Epithelial cell of prostate (primary cell): Measurements from ENCODE around the genes TNNC1 and MUSTN1.

DNA sequence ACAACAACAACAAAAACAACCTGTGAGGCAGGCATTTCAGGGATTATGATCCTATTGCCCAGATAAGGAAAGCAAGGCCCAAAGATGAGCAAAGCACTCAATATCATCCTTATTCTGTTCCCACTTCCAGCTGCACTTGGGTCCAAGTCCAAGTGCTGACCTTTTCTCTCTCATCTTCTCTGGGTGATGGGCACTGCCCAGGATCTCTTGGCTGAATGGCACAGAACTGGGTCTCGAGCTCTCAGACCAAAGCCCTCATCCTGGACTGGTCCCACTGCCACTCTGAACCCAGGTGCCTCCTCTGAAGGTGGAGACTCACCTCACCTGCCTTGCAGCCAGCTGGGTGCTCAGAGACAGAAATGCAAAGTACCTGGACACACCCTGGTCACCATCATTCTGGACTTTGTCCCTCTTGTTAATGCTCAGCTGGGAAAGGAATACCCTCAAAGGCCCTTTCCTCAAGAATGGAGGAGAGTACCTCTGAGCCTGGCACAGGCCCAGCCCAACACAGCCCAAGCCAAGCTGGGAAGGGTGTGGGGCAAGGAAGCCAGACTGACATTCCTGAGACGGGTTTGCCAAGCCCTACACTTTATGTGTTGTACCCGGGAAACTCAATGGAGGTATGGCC lies 1.1 kb upstream of the ALAS1 start:
- RRBS = no CpG with 5 or more reads among the region's 3 CpGs

GRCh38 chr3:52216744-52217658 lies 8.4 kb downstream of the TLR9 start:
- RRBS = no CpG with 5 or more reads among the region's 17 CpGs

- RRBS = no CpG with 5 or more reads among the region's 9 CpGs
Measured at GRCh38 chr3:52233088-52233695, 5.8 kb downstream of the TWF2 start.

DNA sequence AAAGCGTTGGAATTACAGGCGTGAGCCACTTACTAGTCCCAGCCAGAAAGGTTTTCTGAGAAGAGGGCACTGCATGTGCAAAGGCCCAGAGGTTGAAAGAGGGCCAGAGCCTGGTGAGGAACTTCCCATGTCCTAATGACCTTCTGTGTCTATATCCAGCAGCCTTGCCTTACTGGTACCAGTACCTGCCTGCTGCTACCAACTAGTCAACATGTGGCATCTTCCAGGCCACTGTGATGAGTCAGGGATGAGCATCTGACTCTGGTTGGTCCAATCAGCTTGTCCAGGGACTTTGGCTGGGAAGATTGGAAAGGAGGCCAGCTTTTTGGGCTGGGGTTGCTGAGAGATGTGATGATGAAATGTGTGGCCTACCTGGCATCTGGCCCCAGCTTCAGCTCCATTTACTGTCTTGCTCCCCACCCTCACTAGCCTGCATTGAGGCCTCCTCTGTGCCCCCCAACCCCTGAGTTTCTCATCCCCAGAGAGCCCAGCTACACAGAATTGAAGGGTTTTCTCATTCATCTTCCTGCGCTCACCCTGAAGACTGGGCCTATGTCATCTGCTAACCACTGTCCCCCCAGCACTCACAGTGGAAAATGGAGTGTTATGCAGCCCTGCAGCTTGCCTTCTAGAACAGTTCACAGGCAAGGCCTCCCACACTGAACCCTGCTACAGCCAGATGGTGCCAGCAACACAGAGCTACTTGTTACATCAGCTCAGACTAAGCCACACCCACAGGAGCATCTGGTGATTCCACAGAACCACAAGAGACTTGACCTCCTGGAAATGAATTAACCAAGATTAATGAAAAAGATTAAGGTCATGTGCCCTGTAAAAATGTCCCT lies 1.3 kb upstream of the TWF2 start:
- RRBS = no CpG with 5 or more reads among the region's 3 CpGs

GRCh38 chr3:52248845-52249412 lies 3.4 kb downstream of the PPM1M start:
- RRBS = no CpG with 5 or more reads among the region's 7 CpGs

DNA sequence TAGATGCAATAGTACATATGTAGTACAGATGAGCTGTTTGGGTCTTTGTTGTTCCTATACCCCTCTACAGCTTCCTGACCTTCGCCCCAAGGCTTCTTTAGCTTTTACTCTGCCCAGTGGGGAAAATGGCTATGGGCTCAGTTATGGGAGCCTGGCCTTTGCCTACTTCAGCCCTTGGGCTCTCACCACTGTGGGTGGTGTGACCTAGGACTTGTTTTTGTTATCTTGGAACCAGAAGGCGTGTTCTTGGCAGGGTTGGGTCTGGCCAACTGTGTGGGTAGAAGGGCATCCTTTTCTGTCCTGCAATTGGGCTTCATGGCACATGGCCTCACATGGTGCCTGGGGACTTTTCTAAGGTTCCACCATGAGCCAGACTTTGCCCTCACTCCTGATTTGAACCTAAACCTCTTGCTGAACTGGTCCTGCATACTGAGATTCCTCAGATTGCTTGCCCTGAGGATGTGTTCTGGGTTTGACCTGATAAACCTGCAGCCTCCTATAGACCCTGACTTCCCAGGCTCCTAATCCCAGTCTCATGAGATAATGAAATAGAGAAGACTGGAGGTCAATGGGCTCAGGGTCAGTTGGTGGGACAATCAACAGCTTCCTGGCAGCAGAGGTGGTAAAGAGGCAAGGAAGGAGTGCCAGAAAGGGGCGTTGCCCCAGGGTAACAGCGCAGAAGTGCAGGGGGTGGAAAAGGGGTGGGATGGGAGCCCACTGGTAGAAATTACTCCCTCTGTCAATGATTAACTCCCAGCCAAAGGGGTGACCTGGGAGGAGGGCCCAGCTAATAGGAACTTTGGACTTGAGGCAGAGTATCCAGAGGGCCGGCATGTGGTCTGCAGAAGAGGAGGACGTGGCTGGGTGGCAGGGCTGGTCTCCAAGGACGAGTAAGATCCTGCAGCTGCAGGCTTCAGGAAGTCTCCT lies 1.9 kb downstream of the GLYCTK start:
- RRBS = no CpG with 5 or more reads among the region's 7 CpGs

GRCh38 chr3:52399419-52399988 lies 10.3 kb downstream of the BAP1 start:
- RRBS = no CpG with 5 or more reads among the region's 7 CpGs

DNA sequence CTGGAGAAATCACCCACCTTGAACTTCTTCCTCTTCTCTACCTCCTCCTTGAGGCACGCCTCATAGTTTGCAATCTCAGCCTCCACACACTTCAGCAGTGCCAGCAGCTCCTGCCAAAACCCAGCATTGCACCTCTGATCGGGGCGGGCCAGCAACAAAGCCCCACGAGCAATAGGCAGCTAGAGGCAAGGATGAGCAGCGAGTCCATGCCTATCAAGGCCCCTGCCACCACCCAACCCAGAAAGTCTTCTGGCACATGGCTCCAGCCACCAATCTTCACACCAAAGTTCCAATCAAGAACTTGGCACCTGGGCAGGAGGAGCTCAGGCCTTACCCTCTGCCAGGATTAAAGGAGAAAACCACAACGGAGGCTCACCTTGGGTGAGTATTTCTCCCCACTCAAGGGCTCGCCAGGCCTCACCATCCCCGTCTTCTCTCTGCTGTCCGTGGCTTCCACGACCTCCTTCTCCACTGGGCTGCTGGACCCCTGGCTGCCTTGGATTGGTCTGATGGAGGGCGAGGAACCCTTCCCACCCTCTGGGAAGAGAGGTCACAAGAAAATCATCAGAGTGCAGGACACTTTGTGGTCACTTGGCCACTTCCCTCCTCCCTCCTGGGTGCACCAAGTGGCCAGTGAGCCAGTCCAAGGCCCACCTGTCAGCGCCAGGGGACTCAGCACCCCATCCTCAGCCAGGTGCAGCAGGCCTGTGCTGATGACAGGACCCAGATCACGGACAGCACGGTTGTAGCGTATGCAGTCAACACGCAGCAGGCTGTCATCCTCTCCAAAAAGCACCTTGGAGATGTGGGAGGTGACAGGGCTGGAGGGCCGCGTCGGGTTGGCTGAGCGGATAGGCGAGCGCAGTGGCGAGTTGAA lies 6.8 kb downstream of the BAP1 start:
- RRBS = no CpG with 5 or more reads among the region's 23 CpGs

- RRBS = no CpG with 5 or more reads among the region's 10 CpGs
Measured at GRCh38 chr3:52453955-52454457, at the start of gene TNNC1. Gene TNNC1, minus strand, starts transcription at chr3:52454041.

- RRBS = no CpG with 5 or more reads among the region's 10 CpGs
Measured at GRCh38 chr3:52468785-52469698, 13.6 kb downstream of the NISCH start.

- RRBS = 2% methylated on average over 9 of the region's 31 CpGs
Measured at GRCh38 chr3:52533929-52534176, 196 bp upstream of the NT5DC2 start.

DNA sequence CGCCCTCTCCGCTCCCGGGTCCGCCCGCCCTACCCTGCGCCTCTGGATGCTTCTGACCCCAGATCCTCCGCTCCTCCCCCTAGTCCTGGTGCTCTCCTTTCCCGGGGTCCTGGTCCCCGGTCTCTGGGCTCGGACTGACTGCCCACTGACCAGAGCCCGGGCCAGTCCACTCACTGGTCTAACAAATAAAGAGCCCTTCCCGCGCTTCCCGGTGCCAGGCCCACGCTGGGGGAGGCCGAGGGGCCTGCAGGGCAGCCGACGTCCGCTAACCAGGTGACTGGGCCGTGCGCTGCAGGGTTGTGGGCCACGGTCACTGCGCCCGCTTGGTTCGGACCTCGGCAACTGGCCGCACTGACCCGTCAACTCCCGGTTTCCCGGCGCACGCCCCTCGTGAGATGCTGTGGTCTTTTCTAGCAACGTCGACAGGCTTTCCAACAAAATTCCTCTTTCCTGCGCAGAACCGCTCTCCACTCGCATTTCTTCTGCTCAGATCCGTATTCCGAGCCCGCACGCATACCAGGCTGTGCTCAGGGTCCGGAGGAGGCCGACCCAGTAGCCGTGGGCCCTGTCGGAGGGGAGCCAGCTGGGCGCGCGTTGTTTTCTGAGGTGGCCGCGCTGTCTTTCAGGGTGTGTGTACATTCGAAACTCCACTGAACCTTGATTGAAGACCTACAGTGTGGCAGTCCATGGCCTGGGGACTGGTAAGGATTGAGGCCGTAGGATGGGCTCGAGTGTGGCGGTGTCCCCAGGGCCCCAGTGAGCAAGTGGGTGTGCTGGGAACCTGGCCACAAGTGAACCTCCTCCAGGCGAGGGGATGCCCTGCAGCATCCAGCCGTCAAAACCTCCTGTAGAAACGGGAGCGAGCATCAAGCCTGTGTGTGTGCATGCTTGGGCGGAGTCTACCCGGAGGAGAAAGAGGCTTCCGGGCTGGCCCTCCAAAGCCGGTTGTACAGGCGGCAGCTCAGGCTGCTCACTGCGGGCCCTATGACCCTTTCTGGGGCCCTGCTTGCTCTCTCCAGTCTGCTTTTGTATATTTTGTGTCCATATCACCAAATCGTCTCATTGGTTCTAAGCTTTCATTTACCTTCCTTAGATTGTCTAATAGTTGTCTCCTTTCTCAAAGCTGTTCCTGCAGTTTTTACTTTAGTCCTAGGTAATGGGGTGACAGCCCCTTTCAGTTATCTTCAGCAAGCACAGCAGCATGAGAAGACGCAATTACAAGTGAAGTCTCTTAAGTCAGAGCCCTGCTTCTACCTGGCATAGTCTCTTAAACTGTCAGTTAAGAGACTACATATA lies 968 bp upstream of the NT5DC2 start:
- RRBS = 5% methylated on average over 7 of the region's 67 CpGs

- RRBS = no CpG with 5 or more reads among the region's 3 CpGs
Measured at GRCh38 chr3:52563251-52563852, 26.9 kb downstream of the UQCC5 start.

DNA sequence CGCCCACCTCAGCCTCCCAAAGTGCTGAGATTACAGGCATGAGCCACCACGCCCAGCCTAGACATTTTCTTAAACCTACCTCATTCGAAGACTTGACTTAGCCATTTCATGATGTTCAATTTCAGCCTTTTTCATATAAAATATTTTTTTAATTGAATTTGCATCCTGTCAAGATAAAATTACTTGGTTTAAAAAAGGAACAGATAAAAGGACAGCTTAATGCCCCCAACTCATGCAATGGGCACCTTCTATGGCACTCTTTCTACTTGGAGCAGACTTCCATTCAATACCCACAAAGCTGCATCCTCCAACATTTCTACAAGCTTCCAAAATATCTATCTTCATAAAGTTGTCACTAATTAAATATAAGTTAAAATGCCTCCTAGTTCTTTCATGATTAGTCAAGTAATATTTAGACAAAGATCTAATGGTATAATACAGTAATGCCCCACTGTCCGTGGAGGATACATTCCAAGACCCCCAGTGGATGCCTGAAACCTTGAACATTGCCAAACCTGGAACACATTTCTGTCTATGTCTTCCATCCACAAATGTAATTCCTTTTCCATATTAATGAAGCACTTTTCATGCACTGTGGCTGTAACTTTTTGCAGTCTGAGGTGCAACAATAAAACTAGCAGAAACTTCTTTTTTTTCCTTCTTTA lies 41.1 kb upstream of the GNL3 start:
- RRBS = no CpG with 5 or more reads among the region's 4 CpGs

- RRBS = no CpG with 5 or more reads among the region's 8 CpGs
Measured at GRCh38 chr3:52775837-52776379, 1.5 kb upstream of the ITIH1 start.

- RRBS = no CpG with 5 or more reads among the region's 15 CpGs
Measured at GRCh38 chr3:52778164-52778649, 808 bp downstream of the ITIH1 start.

DNA sequence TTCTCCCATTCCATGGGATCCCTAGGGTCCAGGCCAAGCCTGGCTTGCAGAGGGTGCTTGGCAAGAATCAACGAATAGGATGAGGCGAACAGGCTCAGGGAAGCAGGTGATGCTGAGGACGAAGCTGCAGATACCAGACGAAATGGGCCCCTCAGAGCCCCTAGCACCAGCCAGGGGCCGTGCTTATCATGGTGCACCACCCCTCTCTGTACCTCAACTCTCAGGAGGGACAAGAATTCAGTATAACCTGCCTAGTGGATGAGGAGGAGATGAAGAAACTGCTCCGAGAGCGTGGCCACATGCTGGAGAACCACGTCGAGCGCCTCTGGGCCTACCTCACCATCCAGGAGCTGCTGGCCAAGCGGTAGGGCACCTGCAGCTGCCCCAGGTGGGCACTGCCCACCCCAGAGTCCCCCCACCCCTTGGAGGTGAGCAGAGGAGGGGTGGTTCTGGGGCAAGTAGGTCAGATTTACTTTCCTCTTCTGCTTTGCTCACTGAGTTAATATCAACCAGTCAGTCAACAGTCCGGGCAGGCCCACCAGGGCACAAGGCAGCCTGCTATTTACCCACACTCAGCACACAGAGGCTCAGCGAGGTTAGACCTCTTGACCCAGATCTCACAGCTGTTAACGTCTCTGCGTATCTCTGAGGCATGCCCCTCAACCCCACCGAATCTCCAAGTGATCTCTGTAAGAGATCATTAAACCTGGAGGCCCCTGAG lies 8.4 kb upstream of the ITIH3 start:
- RRBS = no CpG with 5 or more reads among the region's 16 CpGs

GRCh38 chr3:52793893-52794462 lies 618 bp upstream of the ITIH3 start:
- RRBS = no CpG with 5 or more reads among the region's 5 CpGs

DNA sequence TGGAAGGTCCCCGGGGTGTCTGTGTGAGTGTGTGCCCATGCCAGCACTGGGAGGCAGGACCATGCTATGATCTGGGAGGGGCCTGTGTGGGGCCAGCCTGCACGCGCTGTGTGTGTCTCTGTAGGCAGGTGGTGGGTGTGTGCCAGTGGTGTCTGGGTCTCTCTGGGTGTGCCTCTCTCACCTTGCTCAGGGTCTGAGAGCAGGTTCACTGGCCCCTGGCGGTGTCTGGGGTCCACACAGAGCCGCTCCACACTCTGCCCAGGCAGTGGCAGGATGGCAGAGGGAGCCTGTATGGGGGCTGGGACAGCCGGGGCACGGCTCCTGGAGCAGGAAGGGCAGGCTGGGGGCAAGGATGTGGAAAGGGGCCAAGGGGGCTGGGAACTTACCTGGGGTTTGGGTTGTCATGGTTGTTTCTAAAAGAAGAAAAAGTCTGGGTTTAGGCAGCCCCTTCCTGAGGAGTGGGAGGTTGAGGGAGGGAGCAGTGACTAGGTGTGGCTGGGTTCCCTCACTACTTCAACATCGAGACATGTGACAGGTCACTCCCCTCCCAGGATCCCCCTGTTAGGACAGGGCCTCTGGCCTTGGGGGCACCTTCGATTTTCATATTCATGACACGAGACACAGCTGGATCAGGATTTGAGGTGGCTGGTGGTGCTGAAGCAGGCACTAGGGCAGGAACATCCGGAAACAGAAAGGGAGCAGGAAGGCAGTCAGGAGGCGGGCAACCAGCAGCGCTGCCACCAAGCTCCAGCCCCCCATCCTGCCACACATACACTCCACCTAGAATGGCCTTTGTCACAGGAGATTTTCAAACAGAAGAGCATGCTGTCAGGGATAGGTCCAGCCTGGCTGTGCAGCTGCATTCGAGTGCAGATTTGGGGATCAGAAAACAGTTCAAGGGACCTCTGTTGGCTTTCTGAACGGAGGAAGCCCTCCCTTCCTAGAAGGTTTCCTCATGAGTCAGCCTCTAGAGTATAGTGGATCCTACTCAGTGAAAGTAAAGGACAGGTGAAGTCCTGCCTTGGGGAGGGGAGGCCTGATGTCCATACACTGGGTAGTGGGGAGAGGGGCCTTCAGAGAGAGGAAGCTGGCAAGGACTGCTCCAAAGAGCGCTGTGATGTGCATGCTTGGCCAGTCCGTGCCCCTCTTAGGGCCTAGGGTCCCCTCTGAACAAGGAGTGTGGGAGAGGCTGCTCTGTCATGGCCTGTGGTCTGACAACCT lies 12.2 kb downstream of the ITIH4 start:
- RRBS = no CpG with 5 or more reads among the region's 17 CpGs

DNA sequence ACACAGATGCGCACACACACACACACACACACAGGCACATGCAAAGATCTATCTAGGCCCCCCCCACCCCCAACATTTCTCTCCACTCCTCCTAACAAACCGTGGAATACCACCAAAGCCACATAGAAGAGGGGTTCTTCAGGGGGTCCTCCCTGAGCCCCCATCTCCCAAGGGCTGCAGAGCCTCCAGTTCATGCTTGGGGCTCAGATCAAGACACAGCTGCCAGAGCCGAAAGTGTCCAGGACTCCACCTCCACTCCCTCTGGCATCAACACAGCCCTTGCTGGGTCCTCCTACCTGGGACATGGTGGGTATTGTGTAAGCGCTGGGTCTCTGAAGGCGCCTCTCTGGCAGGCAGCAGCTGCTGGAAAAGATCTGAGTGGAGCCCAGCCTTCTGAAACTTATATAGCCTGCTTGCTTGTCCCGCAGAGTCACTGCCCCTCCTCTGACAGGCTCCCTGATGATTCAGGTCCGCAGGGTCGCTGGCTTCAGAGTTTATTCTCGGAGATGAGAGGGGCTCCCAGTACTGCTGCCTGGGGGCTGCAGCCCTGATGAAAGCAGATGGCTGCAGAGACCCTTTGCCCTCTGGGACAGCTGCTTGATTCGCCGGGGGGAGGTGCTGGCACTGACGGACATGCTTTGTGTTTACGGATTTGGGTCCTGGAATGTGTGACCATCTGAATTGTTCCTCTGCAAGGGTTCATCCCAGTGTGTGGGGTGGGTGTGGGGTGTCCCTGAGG lies at the start of gene MUSTN1:
MUSTN1 (minus strand) TSS at position 376 of the 739 bp plus-strand sequence.
- RRBS = no CpG with 5 or more reads among the region's 13 CpGs